ENCODE data around the genes DMRT2 and SMARCA2.

DNA sequence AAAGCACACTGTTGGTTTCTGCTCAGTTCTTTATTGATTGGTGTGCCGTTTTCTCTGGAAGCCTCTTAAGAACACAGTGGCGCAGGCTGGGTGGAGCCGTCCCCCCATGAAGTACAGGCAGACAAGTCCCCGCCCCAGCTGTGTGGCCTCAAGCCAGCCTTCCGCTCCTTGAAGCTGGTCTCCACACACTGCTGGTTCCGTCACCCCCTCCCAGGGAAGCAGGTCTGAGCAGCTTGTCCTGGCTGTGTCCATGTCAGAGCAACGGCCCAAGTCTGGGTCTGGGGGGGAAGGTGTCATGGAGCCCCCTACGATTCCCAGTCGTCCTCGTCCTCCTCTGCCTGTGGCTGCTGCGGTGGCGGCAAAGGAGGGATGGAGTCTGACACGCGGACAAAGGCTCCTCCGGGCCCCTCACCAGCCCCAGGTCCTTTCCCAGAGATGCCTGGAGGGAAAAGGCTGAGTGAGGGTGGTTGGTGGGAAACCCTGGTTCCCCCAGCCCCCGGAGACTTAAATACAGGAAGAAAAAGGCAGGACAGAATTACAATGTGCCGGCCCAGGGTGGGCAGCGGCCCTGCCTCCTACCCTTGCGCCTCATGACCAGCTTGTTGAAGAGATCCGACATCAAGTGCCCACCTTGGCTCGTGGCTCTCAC, 14.6 kb downstream of the WASHC1 start:
- RRBS: no CpG with 5 or more reads among the region's 21 CpGs

DNA sequence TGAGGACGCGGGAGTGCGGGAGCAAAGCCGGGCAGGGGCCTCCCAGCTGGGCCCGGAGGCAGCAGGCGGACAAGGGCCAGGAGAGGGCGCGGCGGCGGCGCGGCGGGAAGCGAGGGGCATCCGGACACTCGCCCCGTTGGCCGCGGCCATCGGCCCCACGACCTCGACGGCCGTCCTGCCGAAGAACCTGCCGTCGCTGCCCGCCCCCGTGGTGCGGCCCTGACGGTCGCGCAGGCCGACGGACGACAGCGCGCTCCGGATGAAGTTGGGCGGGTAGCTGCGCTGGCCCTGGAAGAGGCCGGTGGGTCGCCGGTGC, 43.7 kb upstream of the WASHC1 start:
- RRBS: no CpG with 5 or more reads among the region's 44 CpGs

GRCh38 chr9:211407-211960, 3.2 kb upstream of the DOCK8 start:
- RRBS: no CpG with 5 or more reads among the region's 5 CpGs

GRCh38 chr9:219721-220177, 5.1 kb downstream of the DOCK8 start:
- RRBS: no CpG with 5 or more reads among the region's 4 CpGs

- RRBS: no CpG with 5 or more reads among the region's 5 CpGs
Measured at GRCh38 chr9:447145-448071, 57.1 kb upstream of the KANK1 start.

- RRBS: under 1% methylated on average over 8 of the region's 31 CpGs
Measured at GRCh38 chr9:505202-505516, 664 bp downstream of the KANK1 start.

GRCh38 chr9:650421-650883, 146.0 kb downstream of the KANK1 start:
- RRBS: no CpG with 5 or more reads among the region's 2 CpGs

- RRBS: no CpG with 5 or more reads among the region's 20 CpGs
Measured at GRCh38 chr9:712652-713609, 128.6 kb upstream of the DMRT1 start.

DNA sequence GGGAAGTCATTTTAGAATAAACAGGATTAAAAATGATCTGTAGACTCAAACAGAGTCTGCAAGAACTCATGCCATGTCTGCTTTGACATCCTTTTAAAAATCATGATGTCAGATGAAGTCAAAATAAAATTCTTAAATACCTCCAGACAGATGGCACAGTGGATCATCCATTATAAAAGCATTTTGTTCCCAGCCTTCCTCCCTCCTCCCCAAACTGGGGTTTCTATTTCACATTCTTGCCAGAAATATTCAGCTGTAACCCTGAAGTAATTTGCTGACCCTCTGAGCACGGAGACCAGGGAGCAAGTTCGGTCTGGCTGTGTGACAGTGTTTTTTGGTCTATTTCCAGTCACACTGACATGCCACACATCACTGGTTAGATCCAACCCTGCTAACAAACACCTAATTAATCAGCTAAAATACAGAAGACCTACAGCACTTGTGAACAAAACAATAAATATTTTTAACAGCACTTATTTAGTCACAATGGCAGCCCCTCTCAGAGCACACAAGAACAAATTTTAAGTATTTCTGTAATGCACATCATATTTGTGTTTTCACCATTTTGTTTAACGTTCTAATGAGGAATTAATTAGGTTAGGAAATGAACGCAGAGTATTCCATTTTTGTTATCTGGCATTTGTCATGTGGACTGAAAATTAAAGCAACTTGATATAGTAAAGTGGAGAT, 126.1 kb upstream of the DMRT1 start:
- RRBS: no CpG with 5 or more reads among the region's 4 CpGs

DNA sequence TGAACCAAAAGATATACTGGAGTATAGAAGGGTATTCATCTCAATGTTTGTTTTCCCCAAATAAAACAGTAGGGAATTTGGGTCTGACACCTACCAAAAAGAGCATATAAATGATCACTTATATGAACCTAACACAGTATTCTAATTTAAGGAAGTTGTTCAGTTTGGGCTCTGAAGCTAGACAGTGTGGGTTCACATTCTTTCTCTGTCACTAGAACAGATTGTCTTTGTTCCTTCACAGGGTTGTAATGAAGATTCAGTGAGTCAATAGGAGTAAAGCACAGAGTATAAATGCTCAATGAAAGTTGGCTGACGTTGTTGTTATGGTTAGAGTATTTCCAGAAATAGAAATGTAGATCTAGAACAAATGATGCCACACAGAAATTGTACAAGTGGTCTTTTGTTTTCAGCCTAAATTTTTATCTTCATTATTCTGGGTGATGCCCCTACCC, 125.5 kb upstream of the DMRT1 start:
- RRBS: no CpG with 5 or more reads among the region's 1 CpG

DNA sequence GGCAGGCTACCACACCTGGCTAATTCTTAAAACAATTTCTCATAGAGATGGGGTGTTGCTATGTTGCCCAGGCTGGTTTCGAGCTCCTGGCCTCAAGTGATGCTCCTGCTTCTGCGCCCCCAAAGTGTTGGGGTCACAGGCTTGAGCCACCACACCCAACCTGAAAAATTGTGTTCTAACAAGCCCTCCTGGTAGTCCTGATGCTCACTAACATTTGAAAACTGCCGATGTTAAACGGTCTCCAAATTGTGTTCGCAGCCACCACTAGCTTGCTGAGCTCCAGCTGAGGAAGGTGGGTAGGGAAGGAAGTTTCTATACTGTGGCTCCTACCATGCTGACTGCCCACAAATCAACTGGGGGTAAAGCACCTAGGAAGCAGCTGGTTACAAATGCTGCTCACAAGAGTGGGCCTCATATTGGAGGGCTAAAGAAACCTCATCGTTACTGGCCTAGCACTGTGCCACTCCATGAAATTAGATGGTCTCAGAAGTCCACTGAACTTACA, 34.4 kb downstream of the DMRT3 start:
- RRBS: no CpG with 5 or more reads among the region's 6 CpGs

DNA sequence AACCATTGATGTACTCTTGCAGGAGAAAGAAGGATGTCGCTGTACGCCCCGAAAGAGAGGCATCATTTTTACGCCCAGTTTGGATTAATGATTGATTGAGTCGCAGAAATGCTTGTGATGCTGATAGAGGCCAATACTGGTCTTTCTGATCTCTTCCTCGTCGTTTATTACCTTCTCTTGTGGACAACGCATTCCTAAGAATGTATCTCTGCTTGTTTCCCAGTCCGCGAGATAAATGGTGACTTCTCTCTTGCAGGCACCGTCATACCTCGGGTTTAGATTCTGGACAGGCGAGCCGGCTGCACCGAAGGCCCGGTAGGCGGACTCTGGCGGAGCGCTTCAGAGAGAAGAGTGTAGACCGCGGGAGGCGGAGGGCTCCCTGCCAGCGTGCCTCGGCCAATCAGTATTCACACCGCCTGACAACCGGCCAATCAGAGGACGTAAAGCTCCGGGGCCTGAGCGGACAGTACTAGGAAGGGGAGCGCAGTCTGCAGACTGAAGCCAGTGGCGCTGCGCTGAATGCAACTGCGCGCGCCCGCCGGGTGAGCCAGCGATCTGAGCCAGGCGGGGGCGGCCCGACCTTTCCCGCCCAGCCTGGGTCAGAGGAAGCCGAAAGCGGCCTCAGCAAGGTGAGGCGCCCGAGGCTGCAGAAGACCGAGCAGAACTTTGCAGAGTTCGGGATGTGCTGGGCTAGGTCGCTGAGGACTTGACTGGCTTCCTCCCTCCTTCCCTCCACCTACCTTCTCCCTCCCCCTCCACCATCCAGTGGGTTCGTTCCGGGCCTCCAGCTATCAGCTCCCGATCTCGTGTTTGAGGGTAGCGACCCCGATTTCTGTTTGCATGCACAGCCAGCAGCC, at the start of gene DMRT2:
TSS of gene DMRT2 (plus strand) at position 504 of the 857 bp plus-strand sequence.
- RRBS: under 1% methylated on average over 20 of the region's 55 CpGs

GRCh38 chr9:1978830-1979584, 36.1 kb upstream of the SMARCA2 start:
- RRBS: no CpG with 5 or more reads among the region's 6 CpGs

- RRBS: 1% methylated on average over 10 of the region's 42 CpGs
Measured at GRCh38 chr9:2015175-2015701, at the start of gene SMARCA2. TSS of gene SMARCA2 (plus strand) at chr9:2015347.

- RRBS: under 1% methylated on average over 42 of the region's 66 CpGs
Measured at GRCh38 chr9:2015702-2016540, 774 bp downstream of the SMARCA2 start.

DNA sequence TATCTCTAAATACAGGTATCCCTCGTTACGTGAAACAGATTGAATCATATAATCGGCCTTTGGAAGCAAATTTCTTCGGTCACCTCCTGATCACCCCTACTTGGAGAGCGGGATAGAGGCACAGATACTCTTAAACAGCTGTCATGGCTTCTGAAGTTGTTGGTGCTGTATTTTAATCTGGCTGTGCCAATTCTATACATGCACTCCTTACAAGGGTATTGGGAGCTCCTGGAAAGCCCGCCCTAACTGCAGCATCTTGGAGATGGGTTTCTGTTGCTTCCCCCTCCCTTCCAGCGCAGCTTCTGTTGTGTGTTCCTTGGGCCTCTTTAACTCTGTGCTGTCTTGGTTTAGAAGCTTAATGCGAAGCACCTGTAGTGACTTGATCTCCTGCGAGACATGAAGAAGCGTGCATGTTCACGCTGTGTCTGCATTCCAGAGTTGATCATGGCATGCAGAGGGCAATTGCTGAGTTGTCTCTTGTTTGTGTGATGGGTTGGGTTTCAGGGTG, 155.4 kb downstream of the SMARCA2 start:
- RRBS: no CpG with 5 or more reads among the region's 11 CpGs

DNA sequence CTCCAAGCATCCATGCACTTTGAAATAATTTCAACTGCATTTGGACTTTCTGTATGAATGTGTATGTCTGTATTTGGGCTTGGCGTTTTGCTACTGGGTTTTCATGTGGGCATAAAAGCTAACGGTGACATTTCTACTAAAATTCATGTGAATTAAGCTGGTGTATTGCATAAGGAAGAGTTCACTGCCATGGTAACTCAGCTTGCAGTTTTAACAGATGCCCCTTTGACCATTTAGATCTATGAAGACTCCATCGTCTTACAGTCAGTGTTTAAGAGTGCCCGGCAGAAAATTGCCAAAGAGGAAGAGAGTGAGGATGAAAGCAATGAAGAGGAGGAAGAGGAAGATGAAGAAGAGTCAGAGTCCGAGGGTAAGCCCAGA, 170.7 kb downstream of the SMARCA2 start:
- RRBS: no CpG with 5 or more reads among the region's 5 CpGs

GRCh38 chr9:2229191-2229828, 214.2 kb downstream of the SMARCA2 start:
- RRBS: no CpG with 5 or more reads among the region's 6 CpGs

DNA sequence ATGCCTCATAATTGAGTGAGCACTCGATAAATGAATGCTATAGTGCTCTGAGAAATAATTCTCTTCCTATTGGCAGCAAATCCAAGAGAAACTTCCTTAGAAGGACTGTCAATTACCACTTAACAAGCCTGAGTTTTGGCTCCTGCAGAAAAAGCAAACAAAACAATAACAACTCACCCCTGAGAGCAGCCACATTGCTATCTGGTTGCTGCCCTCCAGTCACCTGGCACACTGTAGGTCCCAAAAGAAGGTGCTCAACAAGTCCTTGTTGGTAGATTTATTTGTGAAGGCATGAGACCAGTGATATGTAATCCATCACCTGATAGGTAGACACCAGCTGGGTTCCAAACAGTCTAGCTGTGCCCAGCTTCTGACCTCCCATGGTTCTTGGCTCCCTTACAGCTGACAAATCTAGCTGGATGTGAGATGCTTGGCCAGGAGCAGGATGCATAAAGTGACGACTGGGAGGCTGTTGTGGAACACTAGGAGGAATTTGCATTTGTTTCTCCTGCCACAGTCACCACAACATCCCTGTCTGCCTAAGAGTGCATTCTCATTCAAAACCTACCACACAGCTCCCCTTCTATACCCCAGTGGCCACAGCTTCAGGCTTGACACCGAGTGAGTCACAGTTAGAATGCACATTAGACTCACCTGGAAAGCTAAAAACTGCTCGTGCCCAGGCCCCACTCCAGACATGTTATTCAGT, 7.9 kb upstream of the VLDLR start:
- RRBS: no CpG with 5 or more reads among the region's 4 CpGs

DNA sequence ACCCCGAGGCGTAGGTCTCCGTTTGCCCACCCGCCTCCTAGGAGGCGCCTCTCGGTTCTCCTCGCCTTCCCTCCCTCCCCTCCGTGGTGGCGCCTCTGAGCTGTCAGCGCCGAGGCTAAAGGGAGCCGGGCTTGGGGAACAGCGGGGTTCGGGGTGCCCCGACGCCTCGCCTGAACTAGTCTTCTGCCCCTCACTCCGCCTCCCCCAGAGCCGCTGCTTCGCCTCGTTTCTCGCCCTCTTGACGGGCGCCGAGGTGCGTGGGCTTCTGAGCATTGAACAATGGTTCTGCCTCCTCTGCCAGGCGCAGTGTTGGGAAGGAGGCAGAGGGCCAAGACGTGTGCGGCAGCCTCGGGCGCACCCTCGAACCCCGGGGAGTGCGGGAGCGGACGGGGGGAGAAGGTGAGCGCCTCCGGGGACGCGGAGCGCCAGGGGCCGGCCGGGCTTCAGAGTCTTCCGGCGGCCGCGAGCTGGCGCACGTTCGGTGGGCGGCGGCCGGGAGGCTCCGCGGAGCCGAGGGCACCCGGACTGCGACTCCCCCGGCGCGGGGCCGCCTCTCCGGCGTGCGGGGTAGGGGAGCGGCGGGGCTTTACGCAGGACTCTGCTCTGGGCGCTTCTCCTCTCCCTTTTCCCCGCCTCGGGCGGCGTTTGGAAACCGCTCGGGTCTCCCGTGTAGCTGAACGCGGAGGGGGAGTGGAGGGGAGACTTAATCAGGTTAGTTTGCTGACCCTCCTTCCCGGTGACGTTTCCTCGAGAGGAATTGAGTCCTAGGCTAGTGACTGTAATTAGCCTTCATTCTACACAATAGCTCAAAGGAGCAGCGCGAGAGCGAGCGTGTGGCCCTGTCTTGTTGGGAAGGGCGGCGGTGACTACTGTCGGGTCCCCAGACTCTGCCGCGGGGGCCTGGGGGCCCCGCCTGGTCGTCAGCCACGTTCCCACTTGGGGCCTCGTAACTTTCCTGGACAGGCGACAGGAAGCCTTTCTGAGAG, 1.0 kb downstream of the VLDLR start:
- RRBS: 3% methylated on average over 16 of the region's 95 CpGs